GM23338 (cell line): Measurements from ENCODE around the genes ARL14EPL and DTWD2.

- PRO-cap = no peak
- RAMPAGE, long total RNA = no peak
Observed at GRCh38 chr5:115296882-115297127, 351 bp upstream of the CCDC112 start.

DNA sequence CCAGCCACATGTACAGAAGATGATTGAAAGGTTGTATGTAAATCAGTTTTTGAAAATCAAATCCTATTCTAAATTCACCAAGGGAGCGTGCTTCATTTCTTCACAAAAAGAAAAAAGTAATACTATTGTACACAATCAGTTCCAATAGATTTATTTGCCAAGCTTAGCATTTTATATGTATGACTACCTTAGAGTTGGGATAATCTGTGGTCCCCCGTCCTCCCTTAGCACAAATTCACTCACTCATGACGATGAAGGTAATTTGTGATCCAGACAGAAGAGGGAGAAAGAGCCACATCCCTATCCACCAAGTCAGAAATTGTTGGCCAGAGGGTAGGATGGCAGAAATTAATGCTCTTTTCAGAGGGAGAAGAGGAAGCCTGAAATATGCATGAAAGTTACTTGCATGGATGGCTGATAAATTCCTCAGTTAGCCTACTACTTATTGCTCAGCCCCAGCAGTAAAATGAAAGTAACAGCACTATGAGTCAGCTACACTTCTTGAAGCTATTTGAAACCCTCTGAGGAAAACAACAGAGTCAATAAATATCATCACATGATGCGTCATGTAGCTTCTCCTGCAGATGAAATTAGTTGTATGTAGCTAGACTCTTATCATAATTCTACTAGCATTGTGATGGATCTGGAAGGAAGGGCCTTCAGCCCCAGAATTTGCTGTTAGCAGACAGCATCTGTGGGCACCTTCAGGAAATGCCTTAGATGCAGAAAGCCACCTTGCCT, 81.0 kb upstream of the CCDC112 start:
- PRO-cap = no peak
- RAMPAGE, long total RNA = no peak

- PRO-cap = no peak
- RAMPAGE, long total RNA = no peak
Observed at GRCh38 chr5:115418621-115419176, 122.2 kb upstream of the CCDC112 start.

- PRO-cap = no peak
- RAMPAGE, long total RNA = no peak
Observed at GRCh38 chr5:115456569-115457036, 88.0 kb downstream of the FEM1C start.

GRCh38 chr5:115520006-115520619, 24.5 kb downstream of the FEM1C start:
- PRO-cap = no peak
- RAMPAGE, long total RNA = no peak

DNA sequence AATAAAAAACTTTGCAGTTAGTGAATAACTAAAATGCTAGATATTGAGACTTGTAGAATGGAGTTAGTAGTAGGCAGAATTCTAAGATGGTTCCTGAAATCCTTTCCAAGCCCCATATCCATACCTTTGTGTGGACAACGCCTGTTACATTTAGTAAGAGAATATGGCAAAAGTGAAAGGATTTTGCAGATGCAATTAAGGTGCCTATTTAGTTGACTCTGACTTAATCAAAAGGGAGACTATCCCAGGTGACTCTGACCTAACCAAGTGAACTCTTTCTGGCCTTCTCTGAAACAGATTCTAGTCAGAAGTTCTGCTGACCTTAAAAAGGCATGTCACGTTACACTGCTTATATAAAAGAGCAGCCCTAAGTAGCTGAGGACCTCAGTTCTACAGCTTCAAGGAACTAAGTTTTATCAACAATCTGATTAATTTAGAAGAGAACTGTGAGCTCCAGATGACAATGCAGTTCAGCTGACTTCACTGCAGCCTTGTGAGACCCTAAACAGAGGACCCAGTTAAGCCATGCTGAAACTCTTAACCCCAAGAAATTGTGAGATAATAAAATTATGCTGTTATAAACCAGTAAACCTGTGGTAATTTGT, 5.7 kb upstream of the TICAM2 start:
- PRO-cap = no peak
- RAMPAGE, long total RNA = no peak

DNA sequence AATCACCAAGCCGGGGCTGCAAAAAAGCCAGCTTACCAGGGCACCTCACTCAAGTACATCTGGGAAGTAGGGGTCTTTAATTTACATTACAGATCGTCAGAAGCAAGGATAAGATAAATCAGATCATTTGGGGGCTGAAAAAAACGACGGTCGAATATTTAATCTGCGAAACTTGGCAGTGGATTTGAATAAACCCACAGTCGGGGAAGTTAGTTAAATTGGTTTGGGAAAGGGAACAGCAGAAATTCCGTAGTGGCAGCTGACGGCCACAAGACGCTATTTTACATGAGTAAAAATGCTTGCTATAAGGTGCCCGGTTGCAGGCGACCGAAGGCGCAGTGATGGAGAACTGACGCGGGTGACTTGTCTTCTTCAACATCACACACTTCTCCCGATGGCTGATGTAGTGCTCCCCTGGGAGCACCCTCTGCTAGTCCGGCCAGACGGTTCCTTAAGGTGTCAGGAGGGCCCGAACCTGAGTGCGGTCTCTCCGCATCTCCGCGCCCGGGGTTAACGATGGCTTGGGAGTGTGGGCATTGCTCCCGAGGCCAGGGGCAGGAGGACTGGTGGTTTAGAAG, 1.0 kb downstream of the CDO1 start:
- PRO-cap = unidirectional peak, plus-strand start at position 404 of the sequence
- RAMPAGE, long total RNA = no peak

- PRO-cap = no peak
- RAMPAGE, long total RNA = no peak
Observed at GRCh38 chr5:116032273-116032666, at the start of gene ARL14EPL. ARL14EPL (plus strand) TSS chr5:116032472.

- PRO-cap = no peak
- RAMPAGE, long total RNA = no peak
Observed at GRCh38 chr5:116193720-116194251, 109.0 kb downstream of the COMMD10 start.

DNA sequence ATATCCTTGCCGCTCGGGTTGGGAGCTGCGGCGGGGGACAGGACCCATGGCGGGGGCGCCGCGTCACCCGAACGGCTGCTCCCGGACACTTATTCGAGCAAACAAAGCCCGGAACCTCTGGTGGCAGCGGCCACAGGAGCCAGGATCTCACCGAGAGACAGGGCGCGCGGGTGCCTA, 1.3 kb downstream of the SEMA6A start:
- PRO-cap = no peak
- RAMPAGE, long total RNA = no peak

GRCh38 chr5:116573593-116573755, 1.1 kb downstream of the SEMA6A start:
- PRO-cap = no peak
- RAMPAGE, long total RNA = no peak

GRCh38 chr5:116573756-116574746, 572 bp downstream of the SEMA6A start:
- PRO-cap = bidirectional peak, plus-strand start at chr5:116574260, minus-strand start at chr5:116574262
- RAMPAGE, long total RNA = no peak

GRCh38 chr5:116652108-116652795, 77.6 kb upstream of the SEMA6A start:
- PRO-cap = bidirectional peak, plus-strand start at chr5:116652451, minus-strand start at chr5:116652388
- RAMPAGE, long total RNA = no peak

GRCh38 chr5:116739641-116740029, 165.0 kb upstream of the SEMA6A start:
- PRO-cap = no peak
- RAMPAGE, long total RNA = no peak

DNA sequence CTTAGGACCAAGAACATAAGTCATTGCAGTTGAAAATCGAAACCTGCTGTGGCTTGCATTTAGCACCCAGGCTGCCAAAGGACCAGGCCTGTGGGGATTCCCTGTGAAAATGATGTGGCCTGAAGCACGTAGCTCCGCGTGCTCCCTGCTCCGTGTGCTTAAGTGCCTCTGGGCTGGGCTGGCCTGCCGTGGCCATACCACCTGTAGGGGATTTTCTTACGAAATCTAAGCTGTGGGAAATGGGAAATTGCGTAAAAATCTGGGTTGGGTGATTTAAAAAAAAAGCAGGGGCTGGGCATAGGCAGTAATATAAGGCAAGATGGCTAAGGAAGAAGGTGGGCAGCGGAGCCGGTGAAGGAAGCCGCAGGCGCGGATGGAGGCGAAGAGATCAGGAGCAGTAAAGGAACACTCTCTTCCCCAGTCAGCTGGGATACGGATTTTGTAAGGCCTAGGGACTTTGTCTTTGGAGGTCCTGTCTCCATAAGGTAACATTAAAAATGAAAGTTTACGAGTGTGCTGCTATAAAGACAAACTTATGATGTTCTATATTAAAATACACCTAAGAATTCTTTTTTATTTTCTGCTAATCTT, 189.6 kb upstream of the SEMA6A start:
- PRO-cap = no peak
- RAMPAGE, long total RNA = no peak

DNA sequence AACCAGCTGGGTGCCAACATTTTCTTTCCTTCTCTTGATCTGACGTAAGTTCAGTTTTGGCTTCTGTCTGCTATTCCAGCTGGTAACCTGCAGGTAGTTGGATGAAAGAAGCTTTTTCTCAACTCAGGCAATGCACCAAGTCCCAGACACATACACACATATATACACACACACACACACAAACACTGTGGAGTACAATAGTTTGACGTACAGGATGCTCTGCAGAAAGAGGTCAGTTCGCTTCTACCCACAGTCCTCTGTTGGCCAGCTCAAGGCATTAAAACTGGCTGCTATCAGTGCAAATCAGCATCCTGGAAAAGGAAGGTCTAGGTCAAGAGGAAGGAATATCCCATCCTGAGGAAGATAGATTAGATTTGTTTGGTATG, 214.3 kb upstream of the SEMA6A start:
- PRO-cap = no peak
- RAMPAGE, long total RNA = no peak

DNA sequence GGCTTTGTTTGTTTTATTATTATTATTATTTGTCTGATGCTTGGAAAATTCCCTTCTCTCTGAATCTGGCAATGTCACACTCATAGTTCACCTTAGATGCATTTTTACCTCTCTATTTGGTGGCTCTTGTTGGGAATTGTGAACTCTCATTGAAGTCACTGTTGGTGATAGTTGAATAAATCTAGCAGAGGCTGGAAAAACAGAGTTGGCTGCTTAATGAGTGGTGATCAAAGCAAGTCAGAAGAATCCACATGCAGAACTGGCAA, 364.5 kb upstream of the SEMA6A start:
- PRO-cap = no peak
- RAMPAGE, long total RNA = no peak

- PRO-cap = bidirectional peak, plus-strand start at chr5:118988283, minus-strand start at chr5:118988511; bidirectional peak, plus-strand start at chr5:118988741, minus-strand start at chr5:118988602
- RAMPAGE, long total RNA = no peak
Observed at GRCh38 chr5:118987946-118989037, at the start of gene DTWD2. DTWD2 (minus strand) TSS chr5:118988547.

DNA sequence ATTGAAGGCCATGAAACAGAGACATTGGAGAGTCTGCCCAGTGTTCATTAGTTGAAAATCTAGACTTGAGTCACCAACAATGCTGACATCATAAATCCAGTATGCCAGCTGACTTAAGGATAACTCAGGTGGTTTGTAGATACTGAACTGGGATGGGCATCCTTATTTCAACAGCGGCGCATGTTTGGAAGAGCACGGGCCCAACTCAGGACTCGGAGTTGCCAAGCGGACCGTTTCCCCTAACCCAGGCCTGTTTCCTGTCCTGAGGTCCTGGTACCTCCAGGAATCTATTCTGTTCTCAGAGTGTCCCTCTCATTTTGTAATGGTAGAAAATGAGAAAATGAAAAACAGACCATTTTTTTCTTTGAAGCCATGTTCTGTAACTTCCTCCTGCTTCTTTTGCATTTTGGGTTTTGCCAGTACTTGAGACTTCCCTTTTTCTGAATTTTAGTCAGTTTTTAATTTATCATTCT, 80.5 kb upstream of the TNFAIP8 start:
- PRO-cap = no peak
- RAMPAGE, long total RNA = no peak

- PRO-cap = no peak
- RAMPAGE, long total RNA = no peak
Observed at GRCh38 chr5:119309323-119309799, 46.5 kb upstream of the TNFAIP8 start.